Trachea (tissue), 1 donor: ENCODE measurements around a stretch of chr2.

- PRO-cap, result no peak
Observed at GRCh38 chr2:188994901-188995330, 20.7 kb downstream of the COL3A1 start.

DNA sequence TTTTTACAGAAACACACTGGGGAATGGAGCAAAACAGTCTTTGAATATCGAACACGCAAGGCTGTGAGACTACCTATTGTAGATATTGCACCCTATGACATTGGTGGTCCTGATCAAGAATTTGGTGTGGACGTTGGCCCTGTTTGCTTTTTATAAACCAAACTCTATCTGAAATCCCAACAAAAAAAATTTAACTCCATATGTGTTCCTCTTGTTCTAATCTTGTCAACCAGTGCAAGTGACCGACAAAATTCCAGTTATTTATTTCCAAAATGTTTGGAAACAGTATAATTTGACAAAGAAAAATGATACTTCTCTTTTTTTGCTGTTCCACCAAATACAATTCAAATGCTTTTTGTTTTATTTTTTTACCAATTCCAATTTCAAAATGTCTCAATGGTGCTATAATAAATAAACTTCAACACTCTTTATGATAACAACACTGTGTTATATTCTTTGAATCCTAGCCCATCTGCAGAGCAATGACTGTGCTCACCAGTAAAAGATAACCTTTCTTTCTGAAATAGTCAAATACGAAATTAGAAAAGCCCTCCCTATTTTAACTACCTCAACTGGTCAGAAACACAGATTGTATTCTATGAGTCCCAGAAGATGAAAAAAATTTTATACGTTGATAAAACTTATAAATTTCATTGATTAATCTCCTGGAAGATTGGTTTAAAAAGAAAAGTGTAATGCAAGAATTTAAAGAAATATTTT is 37.6 kb downstream of the COL3A1 start:
- PRO-cap, result no peak

DNA sequence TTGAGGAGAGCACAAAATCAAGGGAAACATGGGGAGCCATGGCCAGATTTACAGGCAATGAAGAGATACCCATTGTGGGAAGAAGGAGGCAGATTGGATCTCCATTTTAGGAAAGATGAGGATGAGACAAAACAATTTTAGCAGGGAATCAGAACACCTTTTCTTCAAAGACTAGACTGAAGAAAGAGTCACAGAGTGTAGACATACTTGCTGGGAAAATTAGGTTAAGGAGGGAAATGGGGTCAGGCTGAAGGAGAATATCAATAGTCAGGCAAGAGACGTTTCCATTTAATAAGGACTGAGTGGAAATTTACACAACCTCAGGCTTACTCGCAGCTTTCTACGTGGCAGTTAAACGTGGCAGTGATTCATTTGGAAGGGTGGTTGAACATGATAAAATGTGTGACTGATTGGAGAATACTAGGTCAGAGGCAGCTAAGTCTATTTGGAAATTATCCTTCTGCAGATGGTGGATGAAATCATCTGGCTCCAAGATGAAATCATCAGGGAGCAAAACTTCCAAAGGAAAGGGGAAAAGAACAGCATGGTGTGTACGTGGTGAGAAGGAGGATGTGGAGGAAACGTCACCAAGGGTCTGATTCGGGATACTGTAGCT is 47.7 kb downstream of the COL3A1 start:
- PRO-cap, result no peak

- PRO-cap, result no peak
Observed at GRCh38 chr2:189347354-189347955, 93.8 kb upstream of the WDR75 start.

GRCh38 chr2:189549047-189549507 is 31.5 kb downstream of the SLC40A1 start:
- PRO-cap, result no peak

DNA sequence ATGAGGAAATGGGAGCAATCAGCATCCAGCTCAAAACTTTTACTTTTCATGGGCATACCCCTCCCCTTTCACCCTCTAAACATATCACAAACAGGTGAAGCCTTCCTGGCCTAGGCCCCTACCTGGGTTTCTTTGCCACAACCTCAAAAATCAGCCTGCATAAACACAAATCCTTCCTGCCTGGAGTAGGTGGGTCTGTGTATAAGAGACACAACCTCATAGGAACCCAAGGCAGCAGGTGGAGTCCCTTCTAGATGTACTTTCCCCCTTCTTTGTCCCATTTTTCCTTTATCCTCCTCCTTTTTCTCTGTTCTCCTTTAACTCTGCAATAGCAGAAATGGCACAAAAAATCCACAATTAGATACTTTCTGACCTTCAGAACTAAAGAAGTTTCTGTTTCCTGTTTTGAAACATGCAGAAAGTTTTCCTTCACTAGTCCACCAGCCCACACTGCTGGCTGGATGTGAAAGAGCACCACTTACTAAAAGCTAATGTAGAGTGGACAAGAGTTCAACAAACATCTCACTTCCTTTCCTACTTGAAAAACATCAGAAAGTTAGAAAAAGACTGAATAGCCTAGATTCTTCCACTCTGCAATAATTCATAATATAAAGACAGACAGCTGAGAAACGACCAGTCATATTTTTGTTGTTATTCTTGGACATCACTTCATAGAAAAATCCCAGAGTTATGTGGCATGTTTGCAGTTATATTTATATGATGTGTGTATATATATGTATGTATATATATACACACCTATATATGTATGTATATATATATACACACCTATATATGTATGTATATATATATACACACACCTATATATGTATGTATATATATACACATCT is 11.1 kb downstream of the SLC40A1 start:
- PRO-cap, result no peak

DNA sequence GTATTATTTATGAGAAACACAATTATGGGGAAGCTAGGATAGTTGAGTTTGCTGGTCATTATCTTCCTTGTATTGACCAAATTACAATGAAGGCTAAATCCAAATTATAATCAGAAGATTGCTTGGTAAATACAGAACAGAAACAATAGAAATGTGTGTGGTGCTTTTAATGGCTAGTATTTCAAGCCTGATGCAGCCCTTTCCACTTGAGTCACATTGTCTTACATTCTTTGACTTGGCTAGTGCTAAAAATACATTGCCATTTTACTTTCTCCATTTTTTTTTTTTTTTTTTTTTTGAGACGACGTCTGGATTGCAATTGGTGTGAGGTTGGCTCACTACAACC is 2.9 kb upstream of the OSGEPL1 start:
- PRO-cap, result no peak

DNA sequence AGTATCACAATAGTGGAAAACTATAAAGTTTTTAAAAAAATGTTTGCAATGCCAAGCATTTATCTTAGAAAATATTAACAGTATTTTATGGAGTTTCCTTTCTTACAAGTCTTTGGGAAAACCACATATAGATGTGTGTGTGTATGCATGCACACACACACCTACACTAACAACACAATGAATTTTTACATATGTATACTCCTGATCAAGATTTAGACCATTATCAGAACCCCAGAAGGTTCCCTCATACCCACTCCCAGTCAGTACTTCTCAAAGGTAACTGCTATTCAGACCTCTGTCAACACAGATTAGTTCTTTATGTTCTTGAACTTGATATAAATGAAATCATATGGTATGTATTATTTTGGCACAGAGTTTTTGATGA is 14.9 kb downstream of the PMS1 start:
- PRO-cap, result no peak

DNA sequence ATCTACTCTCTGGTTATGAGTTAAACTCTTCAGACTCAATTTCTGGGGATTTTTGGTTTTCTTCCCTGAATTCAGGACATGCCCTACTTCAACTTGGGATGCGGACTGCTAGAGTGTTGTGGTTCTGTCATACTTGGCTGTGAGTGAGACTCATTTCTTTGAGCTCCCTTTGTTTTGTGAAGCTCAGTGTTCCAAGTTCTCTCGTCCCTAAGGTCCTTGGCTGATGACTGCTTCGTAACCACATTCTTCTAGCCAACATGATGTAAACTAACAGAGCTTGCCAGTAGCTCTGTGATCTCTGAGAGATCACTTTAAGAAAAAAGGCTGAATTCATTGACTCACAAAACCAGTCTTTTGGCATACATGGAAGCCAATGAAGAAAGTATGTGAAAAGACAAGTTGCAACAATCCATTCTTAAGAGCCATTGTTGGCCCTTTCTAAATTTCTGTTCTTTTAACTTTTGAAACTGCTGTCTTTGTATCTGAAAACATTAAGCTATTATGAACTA is 21.2 kb upstream of the C2orf88 start:
- PRO-cap, result no peak

DNA sequence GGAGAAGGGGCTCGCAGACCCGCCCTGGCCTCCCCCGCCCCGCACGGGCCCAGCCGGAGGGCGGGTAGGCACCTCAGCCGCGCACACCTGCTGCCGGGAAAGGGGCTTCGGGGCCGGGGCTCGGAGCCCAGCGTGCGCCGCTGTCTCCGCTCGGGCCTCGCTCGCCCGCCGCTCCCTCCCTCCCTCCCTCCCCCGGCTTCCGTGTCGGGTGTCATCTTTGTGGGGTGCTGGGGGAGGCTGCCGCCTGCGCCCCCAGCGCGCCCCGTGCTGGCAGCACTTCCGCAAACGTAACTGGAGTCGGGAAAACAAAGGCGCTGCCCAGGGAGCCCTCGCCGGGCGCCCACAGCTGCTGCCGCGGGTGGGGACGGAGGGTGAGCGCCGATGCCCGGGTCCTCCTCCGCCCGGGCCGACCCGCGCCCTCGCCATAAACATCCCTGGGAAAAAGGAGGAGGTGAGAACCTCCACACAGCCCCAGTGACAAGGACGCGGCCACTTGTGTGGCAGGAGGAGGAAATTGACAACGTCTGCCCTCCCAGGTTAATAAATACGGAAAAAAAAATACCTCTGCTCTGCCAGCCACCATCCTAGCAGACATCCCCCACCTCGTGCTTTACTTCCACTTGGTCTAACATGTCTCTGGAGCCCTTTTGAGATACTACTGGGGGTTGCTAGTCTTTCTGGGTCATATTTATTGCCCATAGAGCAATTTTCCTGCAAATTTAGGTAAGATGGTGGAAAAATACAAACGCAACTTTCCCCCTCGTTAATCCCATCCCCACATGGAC is 561 bp downstream of the MFSD6 start:
- PRO-cap, result bidirectional peak, plus-strand start at position 294 of the sequence, minus-strand start at position 293 of the sequence

DNA sequence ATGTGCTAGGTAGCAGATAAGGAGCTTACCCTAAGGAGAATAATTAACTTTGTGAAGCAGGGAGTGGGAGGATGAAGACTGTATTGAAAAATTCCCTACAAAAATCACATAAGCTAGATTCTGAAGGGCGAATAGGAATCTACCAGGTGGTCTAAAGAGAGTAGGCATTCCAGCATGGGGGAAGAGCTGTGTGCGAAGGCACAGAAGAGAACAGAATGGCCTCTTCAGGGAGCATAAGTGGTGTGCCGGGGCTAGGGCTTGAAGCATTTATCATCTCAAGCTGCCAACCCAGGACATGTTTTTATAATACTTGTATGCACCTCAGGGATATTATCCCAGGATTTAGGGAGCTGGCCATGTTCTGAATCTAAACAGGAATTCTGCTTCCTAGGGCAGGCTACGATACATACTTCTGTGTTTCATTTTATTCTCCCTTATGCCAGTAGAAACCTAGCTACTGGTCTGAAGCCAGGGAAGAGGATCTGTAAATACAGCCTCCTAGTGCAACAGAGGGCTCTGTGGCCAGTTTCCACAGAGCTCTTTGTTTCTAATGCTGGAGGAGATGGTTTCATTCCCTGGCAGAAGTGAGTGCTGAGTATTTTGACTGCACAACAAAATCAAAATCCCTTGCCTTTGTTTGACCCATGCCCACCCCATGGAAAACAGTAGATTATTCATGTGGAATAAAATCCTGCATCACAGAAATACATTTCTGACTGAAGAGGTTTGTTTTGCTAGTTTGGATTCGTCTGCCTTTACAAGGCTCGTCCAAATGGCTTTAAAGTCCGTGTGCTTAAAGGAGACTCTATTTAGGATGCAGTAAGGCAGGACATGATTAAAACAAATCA is 56.5 kb downstream of the NEMP2 start:
- PRO-cap, result no peak

GRCh38 chr2:190492272-190492923 is 42.1 kb downstream of the NEMP2 start:
- PRO-cap, result no peak

- PRO-cap, result no peak
Observed at GRCh38 chr2:190497369-190497804, 37.1 kb downstream of the NEMP2 start.

GRCh38 chr2:190537671-190538202 is 3.2 kb upstream of the NEMP2 start:
- PRO-cap, result no peak

GRCh38 chr2:190812775-190813277 is 67.8 kb upstream of the GLS start:
- PRO-cap, result no peak

DNA sequence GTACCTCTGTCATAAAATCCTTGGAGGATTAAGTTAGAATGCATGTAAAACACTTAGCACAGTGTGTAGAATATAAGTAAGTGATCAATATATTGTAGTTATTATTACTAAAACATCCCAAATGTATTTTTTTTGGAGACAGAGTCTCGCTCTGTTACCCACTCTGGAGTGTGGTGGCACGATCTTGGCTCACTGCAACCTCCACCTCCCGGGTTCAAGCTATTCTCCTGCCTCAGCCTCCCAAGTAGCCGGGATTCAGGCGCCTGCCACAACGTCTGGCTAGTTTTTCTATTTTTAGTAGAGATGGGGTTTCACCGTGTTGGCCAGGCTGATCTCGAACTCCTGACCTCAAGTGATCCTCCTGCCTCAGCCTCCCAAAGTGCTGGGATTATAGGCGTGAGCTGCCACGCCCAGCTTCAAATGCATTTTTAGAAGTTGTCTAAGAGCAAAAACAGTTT is 12.9 kb downstream of the GLS start:
- PRO-cap, result no peak

GRCh38 chr2:190915498-190916397 is 35.1 kb downstream of the GLS start:
- PRO-cap, result no peak

GRCh38 chr2:190948513-190949185 is 65.3 kb downstream of the STAT1 start:
- PRO-cap, result no peak

- PRO-cap, result no peak
Observed at GRCh38 chr2:190961881-190962809, 51.8 kb downstream of the STAT1 start.

- PRO-cap, result no peak
Observed at GRCh38 chr2:191000925-191001504, 13.0 kb downstream of the STAT1 start.